Metastatic Pancreatic Carcinoma in the Ovary (tissue), 1 donor: ENCODE data around the gene GOT2.

DNA sequence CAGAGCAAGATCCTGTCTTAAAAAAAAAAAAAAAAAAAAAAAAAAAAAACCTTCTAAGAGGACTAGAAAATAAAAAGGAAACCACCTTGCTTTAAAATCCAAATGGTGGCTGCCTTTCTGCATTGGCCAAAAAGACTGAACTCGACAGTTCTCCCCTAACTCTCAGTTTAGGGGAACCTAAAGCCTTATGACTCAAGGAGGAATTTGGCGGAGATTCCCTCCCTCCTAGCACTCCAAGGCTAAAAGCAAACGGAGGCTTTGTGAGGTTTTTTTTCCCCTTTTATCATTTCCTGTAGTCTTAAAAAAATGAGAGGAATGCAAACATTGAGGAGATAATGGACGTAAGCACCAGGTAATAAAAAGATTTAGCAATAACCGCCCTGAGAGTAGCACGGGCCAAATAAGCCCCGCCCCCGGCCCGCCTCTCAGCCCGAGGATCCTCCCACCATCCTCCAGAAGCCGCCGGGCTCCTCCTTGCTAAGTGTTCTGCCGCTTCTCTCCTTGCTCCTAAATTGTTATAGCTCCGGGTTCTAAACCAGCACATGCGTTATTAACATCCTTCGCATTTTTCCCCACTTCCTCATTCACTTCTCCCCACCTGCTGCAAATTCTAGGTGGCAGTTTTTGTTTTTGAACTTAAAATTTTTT is 5.7 kb upstream of the KIFC3 start:
- PRO-cap, result unidirectional peak, plus-strand start at position 455 of the sequence

DNA sequence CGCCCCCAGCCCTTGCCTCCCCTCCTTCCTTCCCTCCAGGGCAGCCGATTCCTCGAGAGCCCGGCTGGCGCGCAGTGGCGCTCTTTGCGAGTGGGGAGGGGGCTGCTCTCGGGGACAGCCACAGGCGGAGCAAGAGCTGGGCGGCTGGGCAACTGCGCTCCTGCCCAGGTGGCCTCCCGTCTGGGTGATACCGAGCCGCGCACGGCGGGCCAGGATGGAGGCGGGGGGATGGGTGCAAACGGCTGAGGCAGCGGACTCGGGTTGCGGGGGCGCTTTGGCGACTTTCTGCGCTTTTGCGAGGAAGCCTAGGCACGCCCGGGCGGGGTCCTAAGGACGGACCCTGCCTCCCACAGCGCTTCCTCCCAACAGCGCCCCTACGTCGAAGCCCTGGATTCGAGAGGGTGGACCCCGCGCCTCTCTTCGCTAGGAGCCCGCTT is 1.3 kb downstream of the MMP15 start:
- PRO-cap, result unidirectional peak, minus-strand start at position 182 of the sequence

DNA sequence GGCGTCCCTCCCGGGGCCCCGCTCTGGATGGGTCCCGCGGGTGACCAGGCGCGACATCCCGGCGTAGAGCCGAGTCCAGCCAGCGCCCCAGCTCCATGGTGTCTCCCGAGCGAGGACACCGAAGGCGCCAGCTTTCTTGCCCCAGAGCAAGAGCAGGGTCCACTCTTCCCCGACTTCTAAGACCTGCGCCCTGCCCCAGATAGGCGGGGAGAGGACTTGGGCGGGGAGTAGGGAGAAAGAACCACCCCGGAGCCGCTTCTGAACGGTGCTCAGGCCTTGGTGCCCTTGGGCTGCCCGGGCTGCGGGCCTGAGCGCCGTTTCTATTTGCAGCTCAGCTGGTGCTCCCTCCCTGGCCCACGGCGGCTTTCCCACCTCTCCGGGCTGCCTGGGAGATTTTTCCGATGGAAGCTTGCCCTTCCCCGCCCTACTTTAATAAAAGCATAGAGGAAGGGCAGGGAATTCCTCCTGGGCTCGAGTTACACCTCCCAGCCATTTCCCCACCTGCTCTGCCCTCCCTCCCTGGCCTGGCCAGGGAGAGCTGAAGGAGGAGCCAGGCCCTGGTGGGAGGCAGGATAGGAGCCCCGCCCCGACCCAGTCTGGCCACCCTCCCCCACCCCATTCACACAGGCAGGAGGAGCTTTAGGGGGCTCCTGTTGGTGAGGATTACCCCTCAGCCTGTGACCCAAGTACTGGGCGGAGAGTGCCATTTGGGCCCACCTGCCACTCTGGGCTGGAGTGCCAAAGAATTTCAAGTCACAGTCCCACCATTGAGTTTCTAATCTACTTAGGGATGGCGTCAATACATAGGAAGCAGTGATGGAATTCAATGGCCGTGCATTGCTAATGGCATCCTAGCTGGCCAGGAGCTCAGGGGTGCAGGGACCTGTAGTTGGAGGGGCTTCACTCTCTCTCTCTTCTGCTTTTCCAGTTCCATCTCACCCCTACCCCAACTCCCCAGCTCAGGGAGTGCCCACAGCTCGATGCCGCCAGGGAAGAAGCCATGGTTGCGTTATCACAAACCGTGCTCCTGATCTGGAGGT is 2.0 kb downstream of the MMP15 start:
- PRO-cap, result unidirectional peak, minus-strand start at position 177 of the sequence; unidirectional peak, minus-strand start at position 367 of the sequence; unidirectional peak, minus-strand start at position 431 of the sequence; unidirectional peak, minus-strand start at position 503 of the sequence

DNA sequence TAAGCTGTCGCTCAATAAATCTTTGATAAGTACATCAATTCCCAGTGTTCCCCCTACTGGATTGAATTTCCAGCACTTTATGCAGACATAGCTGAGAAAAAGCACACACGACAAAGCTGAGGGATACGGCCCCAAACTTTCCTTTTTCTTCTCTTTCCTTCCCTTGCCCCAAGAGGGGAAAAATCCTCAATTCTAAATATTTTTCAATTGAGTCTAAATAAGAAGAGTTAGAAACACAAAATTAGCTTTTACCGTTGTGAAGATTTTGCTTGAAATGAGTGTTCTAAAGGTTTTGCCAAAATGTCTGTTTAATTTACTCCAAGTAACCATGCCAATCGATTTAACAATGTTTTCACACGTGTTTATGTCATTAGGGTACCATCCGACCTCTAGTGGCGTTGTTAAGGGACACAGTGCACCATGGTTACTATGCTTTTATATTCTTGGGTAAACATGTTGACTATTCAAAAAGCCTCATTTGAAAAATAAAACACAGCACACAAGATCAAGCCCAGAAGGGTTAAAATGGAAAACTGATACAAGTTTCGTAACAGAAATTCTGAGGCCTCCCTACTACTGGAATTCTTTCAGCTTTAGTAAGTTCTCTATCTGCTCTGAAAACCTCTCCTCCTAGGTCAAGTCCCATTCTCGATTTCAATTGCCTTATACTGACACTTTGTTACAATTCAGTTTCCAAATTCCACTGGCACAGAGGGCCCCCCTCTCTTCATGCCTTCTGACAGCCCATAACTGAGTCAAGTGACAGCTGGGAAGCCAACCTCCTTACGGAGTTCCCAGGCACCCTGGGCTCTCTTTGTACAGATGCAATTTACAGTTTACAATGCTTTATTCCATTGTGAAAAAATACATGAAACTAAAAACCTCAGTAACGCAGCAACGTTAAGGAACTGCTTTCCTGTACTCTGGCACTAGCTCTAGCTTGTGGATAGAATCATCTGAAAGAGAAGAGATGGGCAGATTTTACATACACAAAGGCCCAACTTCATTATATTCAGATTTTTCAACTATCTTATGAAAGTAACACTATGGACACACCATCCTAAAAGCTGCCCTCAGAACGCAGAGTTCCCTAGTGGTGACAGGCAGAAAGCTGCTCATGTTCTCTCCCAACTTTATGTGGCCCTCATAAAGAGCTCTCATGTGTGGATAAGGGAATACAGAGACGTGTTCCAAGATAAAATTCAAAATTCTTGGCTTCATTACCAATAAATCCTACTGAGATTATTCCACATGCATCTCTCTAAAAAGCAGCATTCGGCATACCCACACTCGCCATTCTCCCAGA is 2.0 kb downstream of the CFAP20 start:
- PRO-cap, result no peak

- PRO-cap, result no peak
Observed at GRCh38 chr16:58414963-58415567, 22.8 kb downstream of the GINS3 start.

DNA sequence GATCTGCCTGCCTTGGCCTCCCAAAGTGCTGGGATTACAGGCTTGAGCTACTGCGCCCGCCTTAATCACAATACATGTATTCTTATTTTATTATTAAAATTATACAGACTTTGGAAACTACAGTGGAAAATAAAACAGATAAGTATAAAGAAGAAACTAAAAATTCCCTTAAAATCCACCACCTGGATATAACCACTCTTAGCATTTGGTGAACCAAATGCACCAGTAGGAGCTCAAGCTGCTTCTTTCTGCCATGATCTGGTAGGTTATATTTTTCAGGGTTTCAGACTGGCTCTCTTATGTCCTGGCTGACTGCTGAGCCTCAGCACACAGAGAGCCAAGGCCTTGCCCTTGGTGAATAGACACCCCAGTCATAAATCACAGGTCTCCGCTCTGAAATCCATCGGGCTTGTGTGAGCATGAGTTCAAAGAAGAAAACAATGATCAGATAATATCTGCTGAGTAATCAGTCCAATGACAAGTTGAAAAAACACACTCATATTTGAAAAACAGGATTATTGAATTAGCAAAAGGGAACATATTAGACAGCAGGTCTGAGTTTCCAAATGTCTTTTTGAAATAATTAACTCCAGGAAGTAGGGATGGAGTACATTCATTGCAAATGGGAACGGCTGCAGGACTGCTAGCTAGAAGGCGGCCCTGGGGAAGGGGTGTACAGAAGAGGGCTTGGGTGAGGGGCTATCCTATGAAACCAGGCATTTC is 51.1 kb upstream of the NDRG4 start:
- PRO-cap, result no peak

GRCh38 chr16:58500324-58500940 is 489 bp downstream of the NDRG4 start:
- PRO-cap, result no peak

GRCh38 chr16:58507135-58507544 is 7.2 kb downstream of the NDRG4 start:
- PRO-cap, result no peak

- PRO-cap, result no peak
Observed at GRCh38 chr16:58516786-58517521, 1.6 kb downstream of the SETD6 start.

- PRO-cap, result no peak
Observed at GRCh38 chr16:58586259-58586896, 43.2 kb downstream of the CNOT1 start.

DNA sequence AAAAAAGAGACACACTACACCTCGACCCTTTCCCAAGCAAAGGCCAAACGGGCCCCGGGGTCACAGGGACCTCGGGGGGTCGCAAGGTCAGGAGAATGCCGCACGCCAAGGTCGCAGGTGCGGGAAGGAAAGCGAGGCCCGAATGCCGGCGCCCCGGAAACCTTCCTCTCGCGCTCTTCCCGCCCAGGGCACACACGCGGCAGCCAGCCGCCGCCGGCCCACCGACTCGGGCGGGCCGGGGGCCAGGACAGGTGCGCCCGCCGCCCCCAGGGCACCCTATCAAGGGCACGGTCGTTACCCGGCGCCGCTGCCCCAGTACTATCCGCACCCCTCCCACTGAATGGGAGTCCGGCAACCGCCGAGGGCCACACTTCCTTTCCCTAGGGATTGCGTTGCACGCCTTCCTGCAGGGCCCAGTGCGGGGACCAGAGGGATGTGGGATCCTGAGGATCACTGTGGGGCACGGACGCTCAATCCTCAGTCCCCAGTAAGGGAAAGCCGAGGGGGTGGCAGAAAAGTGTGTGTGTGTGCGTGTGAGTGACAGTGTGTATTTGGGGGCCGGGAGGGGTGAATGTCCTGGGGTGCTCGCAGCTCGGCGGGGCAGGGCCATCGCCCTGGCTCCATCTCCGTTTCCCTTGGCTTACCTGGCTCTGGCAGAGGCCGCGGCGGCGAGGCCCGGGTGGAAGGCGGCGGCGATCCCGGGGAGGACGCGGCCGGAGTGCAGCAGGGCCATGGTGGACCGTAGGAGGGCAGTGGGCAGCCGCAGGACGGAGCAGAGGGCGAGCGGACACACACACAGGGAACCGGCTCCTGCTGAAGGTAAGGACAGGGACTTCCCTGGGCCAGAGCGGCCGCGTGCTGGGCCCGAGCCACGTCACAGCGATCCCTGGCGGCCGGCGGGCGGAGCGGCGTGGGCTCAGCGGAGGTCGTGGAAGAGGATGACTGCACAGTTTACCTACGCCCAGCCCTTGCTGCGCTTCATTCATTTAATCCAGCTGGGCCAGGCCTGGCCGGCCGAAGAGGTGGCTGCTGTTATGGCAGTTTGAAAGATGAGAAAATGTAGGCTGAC is at the start of gene GOT2:
Gene GOT2 (minus strand): TSS at position 821 of the 1,069 bp plus-strand sequence.
- PRO-cap, result bidirectional peak, plus-strand start at position 428 of the sequence, minus-strand start at position 338 of the sequence; unidirectional peak, minus-strand start at position 812 of the sequence

GRCh38 chr16:58756308-58756802 is 22.2 kb upstream of the GOT2 start:
- PRO-cap, result no peak

- PRO-cap, result bidirectional peak, plus-strand start at chr16:63618176, minus-strand start at chr16:63618046
Observed at GRCh38 chr16:63617110-63618522, 1504.2 kb downstream of the CDH11 start.

DNA sequence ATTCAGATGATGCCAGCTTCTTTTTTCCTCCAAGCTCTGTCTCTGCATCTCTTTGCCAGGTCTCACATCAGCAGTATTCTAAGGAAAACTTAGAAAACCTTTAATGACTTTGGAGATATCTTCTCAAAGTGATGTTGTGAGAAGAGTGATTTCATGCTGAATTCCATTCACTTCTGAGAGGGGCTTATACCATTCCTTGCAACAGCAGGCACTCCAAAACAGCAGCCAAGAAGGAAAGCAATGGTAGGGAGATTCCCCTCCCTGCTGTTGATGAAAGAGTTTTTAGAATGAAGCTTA is 1457.1 kb downstream of the CDH11 start:
- PRO-cap, result no peak

- PRO-cap, result no peak
Observed at GRCh38 chr16:65071325-65072278, 50.3 kb downstream of the CDH11 start.

DNA sequence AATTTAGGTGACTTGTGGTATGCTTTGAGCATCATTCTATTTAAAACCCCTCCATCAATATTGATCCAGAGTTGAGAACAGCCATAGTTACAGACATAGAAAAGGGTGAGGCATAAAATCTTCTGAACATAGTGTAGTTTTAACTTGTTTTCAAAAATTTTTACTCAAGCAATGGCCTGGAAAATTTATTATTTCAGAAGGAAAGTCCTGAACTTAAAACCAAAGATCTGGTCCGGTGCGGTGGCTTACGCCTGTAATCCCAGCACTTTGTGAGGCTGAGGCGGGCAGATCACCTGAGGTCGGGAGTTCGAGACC is 66.0 kb upstream of the CDH11 start:
- PRO-cap, result no peak

DNA sequence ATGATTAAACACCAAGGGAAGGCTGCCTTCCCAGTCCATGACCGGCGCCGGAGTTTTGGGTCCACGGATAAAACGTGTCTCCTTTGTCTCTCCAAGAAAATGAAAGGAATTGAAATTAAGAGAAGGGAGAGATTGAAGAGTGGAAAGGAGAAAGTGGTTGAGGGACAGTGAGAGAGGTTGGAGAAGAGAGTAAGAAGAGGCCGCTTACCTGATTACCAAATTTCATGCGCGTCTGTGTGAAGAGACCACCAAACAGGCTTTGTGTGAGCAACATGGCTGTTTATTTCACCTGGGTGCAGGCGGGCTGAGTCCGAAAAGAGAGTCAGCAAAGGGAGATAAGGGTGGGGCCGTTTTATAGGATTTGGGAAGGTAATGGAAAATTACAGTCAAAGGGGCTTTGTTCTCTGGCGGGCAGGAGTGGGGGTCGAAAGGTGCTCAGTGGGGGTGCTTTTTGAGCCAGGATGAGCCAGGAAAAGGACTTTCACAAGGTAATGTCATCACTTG is 112.9 kb upstream of the CDH11 start:
- PRO-cap, result no peak

DNA sequence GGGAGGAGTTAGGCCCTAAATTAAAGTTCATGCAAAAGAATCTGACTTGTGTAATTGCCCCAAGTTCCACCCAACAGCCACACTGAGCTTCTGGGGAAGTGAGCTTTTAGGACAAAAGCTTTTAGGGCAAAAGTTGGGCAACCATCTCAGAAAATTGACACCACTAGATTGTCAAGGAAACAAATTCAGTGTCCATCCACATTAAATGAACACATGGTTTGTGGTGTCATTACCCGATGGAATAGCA is 613.0 kb upstream of the CDH11 start:
- PRO-cap, result no peak

GRCh38 chr16:65809603-65810229 is 556.8 kb upstream of the CDH5 start:
- PRO-cap, result no peak

GRCh38 chr16:66363969-66365222 is 2.1 kb upstream of the CDH5 start:
- PRO-cap, result no peak